ENCODE data around the genes CD1D, OR10K1, OR10Z1 and OR6K6.

DNA sequence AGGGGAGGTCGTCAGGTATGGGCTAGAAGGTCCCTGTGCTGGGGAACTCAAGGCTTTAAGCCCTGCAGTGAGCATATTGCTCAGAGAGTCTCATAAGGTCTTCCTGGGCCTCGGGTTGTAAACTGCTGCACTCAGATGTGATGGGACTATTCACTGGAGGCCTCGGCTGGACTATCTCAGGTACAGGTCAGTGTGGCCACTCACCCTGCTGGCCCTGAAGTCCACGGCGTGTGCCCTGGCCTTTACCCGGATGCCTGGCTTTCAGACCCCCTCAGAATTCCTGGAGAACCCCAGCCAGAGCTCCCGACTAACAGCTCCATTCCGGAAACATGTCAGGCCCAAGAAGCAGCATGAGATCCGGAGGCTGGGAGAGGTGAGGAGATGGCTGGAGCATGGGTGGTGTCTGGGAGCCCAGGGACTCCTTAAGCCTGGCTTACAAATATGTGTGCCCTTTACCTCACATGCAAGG, 3.6 kb upstream of the ISG20L2 start:
- RRBS = 89% methylated on average over 3 of the region's 9 CpGs

- RRBS = no CpG with 5 or more reads among the region's 16 CpGs
Measured at GRCh38 chr1:156741237-156741718, 390 bp upstream of the MRPL24 start.

DNA sequence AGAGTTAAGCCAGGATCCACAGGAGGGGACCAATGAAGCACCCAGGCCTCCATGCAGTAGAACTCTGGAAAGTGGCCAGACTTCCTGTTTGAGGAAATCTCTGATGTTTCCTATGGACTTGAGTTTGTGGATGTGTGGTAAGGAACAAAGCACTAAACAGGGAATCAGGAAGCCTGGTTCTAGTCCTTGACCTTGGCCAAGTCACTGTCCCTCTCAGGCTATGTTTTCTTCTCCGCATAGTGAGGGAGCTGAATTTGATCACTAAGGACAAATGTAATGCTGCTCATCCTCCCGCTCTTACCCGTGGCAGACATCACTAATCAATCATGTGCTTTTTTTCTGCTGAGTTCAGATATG, 10.1 kb downstream of the SH2D2A start:
- RRBS = no CpG with 5 or more reads among the region's 3 CpGs

DNA sequence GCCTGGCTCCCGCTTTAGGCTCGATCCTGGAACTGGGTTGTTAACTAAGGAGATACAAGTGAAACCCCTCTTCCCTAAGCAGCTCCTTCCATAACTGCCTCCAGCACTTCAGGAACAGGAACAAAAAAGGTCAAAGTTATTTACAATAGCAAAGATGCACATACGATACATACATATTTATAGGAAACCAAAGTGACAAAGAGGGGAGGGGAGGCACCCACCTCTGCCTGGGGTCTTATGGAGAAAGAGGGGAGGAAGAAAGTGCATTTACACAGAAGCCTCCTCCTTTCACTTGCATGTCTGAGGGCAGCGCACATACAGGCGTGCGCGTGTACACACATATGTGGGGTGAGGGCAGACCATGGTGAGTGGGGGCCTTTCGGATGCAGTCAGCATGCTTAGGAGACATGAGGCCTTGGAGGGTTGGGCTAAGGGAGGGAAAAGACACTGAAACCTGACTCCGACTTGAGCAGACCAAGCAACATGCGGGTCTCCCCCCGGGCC, 15.0 kb downstream of the LRRC71 start:
- RRBS = 100% methylated on average over 1 of the region's 11 CpGs

GRCh38 chr1:157122687-157123868, 15.1 kb downstream of the ETV3 start:
- RRBS = no CpG with 5 or more reads among the region's 10 CpGs

- RRBS = no CpG with 5 or more reads among the region's 2 CpGs
Measured at GRCh38 chr1:157240587-157240815, 102.3 kb upstream of the ETV3 start.

DNA sequence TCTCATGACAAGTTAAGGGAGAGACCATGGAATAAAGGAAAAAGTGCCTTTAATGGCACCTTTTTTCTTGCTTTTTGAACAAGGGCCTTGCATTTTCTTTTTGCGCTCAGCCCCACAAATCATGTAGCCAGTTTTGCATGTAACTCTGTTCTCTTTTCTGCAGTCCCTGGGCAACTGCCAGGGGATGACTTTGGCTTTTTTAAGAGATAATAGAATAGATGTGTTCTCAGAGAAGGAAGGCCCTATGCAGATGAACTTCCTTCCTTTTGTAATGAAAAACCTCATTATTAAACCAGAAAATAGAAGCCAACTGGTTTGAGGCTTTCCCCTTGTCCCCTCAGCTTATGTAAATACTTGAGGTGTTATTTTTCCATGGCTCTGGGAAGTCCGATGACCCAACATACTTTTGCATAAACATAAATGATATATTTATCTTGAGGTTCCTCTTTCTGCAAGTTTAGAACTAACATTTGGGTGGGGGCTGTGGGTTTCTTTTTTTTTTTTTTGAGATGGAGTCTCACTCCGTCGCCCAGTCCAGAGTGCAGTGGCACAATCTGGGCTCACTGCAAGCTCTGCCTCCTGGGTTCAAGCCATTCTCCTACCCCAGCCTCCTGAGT, 14.2 kb upstream of the FCRL5 start:
- RRBS = no CpG with 5 or more reads among the region's 4 CpGs

DNA sequence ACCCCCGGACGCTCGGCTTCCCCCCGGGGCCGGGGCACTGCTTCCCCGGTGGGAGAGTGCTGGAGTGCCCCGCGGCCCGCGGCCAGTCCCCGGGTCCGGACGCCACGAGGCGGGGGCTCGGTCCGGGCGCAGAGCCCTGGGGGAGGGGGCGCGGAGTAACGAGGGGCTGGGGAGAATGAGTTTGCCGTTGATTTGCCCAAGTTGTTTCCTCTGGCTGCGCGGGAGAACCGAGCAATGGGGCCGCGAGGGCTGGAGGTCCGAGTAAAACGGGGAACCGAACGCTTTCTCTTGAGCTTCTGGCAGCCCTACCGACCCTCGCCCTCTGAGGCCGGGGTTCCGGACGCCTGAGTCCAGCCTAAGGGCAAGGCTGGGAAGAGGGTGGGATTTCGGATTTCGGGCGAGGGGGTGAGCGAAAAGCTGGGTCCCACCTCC, 317 bp downstream of the KIRREL1 start:
- RRBS = 3% methylated on average over 6 of the region's 40 CpGs

- RRBS = no CpG with 5 or more reads among the region's 6 CpGs
Measured at GRCh38 chr1:158001035-158001699, 7.7 kb downstream of the KIRREL1 start.

DNA sequence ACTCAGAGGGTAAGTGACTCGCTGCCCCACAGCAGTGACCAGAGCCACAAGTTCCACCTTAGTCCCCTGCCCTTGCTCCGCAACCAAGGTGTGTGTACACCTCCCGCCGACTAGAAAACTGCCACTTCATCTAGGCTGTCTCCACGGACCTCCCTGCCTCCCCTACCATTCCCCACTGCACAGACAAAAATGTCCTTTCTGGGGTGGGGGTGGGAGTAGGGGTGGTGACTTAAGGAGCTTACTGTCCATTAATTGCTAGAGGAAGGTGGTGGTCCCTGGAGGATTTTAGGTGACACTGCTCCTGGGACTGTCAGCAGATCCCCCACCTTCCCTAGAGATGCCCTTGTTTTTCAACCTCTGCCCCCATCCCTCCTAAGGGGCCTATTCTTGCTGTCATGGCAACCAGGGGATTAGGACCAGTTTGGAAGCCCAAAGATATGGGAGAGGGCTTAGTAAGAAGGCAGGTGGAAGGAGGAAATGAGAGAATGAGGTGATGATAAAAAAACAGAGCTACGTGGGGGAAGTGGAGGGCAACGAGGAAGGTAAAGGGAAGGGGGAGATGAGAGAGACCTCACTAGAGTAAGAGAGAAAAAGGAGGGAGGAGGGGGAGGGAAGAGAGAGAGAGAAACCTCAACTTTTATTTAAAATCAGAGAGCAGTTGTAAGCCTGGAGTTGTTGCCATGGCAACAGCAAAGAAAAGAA, 20.3 kb downstream of the KIRREL1 start:
- RRBS = no CpG with 5 or more reads among the region's 7 CpGs

DNA sequence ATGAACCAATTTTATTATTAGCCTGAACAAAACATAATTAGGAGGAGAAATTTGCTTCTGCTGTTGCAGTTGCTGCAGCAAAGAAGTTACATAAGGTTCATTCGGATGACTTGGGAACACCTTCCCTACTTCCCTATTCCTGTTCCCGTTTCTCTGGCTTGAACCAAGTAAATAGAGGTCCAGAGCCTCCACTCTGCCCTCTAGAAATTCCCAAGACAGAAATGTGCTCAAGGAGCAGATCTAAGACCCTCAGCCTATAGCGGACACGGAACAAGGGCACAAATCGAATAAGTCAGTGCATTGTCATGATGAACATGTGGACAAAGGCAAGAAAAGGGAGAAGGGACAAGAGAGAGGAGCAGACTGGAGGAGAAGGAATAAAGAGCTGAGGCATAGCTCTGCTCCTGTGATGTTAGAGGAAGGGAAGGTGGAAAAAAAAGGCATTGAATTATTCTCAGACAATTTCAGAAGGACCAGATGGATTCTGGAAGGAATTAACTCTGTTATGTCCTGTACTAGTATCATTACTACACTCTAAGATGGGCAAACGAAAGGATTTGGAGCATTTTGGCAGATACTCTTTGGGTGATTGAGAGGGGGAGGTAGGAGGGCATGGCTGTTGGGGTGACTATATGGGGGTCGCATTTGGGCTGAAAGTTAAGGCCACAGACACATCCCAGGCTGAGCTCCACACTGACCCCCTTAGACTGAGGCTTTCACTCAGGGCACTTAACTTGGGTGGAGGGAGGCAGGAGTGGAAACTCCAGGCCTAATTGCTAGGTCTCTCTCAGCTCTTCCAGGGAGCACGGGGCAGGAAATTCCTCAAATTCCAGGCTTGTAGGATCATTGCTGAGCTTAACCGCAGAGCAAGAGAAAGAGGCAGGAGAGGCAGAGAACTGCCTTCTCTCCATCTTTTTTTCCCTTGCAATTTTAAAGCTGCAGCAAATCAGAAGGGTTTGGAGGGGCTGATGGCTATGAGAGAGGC, 25.7 kb downstream of the KIRREL1 start:
- RRBS = no CpG with 5 or more reads among the region's 9 CpGs

DNA sequence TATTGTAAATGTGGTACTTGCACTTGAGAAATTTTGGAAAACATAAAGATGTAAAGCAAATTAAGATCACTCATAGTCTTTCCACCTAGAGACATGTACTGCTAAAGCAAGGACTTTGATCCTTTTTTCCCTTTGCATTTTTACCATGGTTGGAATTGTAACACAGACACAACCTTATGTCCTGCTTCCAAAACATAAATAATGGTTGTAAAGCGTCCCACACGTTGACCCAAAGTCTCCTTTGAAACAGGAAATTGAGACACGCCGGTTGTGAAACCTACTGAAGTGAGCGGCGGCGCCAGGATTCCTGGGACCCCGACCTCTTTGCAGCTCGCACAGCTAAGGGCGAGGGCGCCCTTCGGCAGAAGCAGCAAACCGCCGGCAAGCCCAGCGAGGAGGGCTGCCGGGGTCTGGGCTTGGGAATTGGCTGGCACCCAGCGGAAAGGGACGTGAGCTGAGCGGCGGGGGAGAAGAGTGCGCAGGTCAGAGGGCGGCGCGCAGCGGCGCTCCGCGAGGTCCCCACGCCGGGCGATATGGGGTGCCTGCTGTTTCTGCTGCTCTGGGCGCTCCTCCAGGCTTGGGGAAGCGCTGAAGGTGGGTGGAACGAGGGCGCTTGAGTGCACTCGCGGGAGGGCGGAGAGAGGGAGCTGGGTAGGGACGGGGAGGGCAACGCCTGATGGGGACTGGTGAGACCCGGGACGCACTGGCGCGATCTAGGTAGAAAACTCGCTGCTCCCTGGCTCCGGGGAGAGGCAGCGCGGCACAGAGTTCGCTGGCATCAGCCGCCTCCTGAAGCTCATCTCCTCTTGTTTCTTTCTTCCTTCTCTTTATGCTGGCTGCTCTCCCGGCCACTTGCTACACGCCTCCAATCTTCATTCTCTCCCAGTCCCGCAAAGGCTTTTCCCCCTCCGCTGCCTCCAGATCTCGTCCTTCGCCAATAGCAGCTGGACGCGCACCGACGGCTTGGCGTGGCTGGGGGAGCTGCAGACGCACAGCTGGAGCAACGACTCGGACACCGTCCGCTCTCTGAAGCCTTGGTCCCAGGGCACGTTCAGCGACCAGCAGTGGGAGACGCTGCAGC, at the start of gene CD1D:
Gene CD1D, plus strand, starts transcription at position 327 of the 1,081 bp plus-strand sequence.
- RRBS = 5% methylated on average over 10 of the region's 69 CpGs

GRCh38 chr1:158461577-158461976, at the start of gene OR10K1:
Gene OR10K1, plus strand, starts transcription at chr1:158461834.
- RRBS = no CpG with 5 or more reads among the region's 1 CpG

DNA sequence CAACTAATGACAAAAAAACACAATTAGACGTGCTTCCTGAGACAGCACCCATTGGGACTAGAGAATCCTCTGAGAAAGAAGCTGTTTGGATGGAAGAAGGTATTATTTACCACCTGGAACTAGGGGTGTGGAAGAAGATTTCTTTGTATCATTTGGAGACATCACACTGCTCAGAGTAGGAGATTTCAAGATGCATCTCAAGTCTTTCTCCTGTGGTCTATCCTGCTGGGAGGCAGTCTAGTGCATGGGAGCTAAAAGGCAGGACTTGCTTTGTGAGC, at the start of gene OR10Z1:
Gene OR10Z1, plus strand, starts transcription at position 173 of the 278 bp plus-strand sequence.
- RRBS = no CpG with 5 or more reads among the region's 1 CpG

DNA sequence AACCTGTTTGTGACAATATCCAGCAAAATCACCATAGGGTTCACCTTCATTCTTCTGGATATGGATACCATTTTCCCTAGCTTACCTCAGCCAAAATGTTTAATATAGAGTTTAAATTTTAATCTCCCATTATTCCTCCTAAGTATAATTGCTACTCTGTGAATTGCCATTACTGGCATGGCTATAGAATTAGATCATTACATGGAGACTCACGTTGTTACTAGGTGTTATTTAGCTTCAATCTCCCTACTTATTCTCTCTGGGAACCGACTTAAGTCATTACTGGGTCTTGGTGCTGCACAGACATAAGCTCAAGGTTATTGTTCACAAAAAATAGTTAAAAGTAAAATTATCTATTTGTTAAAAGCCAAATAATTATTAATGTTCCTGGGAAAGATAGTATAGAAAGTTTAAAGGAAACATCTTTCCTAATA, 479 bp downstream of the SPTA1 start:
- RRBS = no CpG with 5 or more reads among the region's 2 CpGs

DNA sequence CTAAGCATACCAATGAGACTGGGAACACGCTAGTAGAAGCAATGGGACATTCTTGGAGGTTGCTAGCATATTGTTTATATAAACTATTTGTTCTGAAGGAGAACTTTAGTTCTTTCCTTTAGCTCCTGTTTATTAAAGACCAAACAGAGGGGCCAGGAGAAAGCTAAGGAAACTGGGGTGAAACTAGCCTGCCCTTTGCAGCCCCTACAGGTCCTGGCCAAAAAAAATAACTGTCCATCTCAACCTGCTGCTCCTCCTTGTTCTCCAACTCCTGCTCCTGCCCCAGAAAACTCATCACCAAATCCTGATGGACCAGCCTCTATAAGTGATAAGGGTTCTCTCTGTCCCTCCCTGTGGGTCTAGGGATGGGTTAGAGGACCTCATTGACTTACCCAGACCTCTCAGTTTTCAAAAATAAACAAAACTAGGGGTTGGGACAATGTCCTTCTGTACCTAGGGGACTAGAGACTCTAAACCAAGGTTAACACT, 10.4 kb upstream of the OR6K3 start:
- RRBS = no CpG with 5 or more reads among the region's 1 CpG

GRCh38 chr1:158754462-158755019, at the start of gene OR6K6:
Gene OR6K6, plus strand, starts transcription at chr1:158754720.
- RRBS = no CpG with 5 or more reads among the region's 6 CpGs

GRCh38 chr1:158999329-159000386, 2.9 kb downstream of the PYDC5 start:
- RRBS = no CpG with 5 or more reads among the region's 17 CpGs

DNA sequence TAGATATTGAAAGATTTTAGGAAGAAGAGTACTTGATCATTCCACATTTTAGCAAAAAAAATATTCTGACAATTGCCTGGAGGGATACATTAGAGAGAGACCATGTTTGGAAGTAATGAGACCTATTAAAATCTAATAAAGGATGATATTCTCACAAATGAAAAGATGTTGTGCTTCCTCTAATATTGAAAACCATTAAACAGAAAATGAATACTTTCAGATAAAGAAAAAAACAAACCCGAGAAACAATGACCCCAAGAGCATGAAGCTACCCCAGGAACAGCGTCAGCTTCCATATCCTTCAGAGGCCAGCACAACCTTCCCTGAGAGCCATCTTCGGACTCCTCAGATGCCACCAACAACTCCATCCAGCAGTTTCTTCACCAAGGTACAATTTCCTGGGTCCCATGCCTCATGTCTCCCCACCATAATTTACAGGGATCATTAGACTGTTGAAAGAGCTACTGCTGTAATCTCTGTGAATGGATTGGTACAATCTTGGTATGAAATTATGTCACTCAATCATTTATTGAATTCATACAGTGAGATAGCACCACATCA, 22.7 kb downstream of the IFI16 start:
- RRBS = no CpG with 5 or more reads among the region's 3 CpGs